Osteocyte (in vitro differentiated cells): ENCODE measurements around the gene NINL.

- PRO-cap, result no peak
Observed at GRCh38 chr20:25475993-25476865, 68.8 kb downstream of the GINS1 start.

DNA sequence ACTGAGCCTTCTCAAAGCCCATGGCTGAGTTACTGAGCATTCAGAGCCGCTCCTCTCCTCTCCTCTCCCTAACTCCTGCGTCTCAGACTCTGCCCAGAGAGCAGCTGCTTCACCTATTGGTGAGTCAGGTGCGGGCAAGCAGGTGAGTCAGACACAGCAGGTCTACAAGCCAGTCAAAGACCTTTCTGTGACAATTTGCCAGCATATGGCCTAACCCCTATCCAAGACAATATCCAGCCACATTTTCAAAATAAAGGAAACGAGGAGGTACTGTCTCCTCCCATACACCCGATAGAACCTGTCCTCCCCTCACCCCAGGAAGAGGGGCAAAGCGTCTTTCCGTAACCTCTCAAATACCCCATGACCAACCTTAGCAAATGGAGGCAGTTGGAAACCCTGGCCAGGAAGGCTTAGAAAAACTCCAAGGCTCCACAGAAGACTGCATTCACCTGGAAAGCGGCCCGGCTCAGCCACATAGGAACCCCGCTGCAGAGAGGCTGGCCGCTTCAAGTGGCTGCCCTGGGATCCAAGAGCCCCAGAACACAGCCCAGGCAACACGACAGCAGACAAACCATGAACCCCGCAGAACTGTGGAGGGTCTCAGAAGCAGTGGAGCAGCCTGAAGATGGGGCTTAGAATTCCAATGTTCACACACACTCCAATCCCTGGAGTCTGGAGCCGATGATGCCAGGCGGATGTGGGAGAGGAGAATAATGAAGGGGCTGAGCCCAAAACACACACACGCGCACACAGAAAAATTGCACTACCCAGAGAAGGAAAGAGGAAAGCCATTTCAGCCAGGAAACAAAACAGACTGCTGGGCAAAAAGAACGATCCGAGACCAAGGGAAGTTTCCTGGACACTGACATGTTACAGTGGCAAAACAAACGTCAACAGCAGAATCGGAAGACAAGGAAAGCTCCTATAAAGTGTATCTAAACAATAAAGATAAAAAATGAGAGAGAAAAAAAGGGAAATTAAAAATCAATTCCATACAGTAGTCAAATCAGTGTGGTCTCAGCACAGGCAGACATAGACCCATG lies 52.5 kb downstream of the NINL start:
- PRO-cap, result no peak

DNA sequence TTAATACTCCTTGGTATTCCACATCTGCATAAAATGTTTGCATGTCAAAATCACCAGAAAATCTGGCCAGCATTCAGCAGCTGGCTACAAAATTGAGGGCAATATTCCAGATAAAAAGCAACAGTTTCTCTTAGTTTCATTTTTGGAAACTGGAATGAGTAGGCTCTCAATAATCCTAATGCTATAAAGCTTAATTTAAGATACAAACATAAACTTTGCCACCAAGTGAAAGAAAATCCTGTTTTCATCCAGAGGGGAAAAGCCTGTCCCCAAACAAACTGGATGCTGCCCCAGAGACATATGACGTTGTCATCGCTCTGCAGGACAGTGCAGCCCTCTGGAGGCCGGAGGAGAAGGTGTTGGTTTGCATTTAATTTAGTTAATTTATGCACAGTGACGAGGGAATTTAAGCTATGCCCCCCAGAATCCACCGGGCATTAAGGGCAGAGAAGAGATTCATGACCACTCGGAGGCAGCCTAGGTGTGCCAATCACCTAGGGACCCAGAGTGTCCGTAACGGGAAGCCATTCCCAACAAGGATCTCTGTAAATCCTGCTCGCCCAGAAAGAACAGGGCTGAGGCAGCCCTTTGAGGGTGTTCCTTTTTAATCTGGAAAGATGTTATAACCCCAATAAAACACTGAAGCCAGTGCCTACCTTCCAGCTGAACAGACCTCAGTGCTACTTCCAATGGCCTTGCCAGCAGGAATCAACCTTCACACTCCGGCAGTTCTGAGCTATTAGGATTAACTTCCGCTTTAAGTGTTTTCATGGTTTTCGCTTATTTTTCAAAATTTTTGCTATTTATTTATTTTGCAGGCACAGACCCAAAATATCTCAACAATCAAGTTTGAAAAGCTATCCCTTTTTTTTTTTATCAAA lies 45.0 kb downstream of the NINL start:
- PRO-cap, result no peak

GRCh38 chr20:25582593-25582878 lies 2.8 kb downstream of the NINL start:
- PRO-cap, result no peak

- PRO-cap, result unidirectional peak, minus-strand start at chr20:25585529
Observed at GRCh38 chr20:25585385-25586063, at the start of gene NINL. Gene NINL (minus strand): TSS chr20:25585531.

DNA sequence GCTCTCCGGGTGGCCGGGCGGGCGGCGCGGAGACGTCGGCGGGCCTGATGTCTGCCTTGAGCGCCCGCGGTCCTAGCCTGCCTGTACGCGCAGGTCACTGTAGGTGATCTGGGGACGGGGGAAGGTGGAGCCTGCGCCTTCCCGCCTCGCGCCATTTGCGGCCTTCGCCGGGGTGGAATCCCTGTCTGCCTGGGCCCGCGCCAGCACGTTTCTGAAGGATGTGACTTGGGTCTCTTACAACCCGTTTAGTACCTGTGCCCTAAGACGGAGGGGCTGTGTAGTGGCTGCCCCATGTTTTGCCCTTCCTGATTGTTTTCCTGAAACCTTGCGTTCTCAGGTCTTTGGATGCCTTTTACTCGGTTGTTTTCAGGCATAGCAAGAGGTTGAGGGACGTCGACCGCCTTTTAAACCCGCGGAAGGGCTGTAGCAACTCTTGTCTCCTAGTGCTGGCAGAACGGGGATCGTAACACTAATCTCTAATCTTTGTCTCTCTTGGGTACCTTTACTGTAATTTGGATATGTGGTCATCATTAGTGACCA lies 600 bp upstream of the NANP start:
- PRO-cap, result unidirectional peak, minus-strand start at position 213 of the sequence

DNA sequence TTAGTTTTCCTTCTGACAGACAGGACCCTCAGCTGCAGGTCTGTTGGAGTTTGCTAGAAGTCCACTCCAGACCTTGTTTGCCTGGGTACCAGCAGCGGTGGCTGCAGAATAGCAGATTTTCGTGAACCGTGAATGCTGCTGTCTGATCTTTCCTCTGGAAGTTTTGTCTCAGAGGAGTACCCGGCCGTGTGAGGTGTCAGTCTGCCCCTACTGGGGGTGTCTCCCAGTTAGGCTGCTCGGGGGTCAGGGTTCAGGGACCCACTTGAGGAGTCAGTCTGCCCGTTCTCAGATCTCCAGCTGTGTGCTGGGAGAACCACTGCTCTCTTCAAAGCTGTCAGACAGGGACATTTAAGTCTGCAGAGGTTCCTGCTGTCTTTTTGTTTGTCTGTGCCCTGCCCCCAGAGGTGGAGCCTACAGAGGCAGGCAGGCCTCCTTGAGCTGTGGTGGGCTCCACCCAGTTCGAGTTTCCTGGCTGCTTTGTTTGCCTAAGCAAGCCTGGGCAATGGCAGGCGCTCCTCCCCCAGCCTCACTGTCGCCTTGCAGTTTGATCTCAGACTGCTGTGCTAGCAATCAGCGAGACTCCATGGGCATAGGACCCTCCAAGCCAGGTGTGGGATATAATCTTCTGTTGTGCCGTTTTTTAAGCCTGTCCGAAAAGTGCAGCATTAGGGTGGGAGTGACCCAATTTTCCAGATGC lies 22.4 kb upstream of the ZNF337 start:
- PRO-cap, result no peak

GRCh38 chr20:25987188-25987864 lies 290.7 kb upstream of the ZNF337 start:
- PRO-cap, result no peak

- PRO-cap, result no peak
Observed at GRCh38 chr20:30723783-30724486, 533.5 kb upstream of the DEFB115 start.

DNA sequence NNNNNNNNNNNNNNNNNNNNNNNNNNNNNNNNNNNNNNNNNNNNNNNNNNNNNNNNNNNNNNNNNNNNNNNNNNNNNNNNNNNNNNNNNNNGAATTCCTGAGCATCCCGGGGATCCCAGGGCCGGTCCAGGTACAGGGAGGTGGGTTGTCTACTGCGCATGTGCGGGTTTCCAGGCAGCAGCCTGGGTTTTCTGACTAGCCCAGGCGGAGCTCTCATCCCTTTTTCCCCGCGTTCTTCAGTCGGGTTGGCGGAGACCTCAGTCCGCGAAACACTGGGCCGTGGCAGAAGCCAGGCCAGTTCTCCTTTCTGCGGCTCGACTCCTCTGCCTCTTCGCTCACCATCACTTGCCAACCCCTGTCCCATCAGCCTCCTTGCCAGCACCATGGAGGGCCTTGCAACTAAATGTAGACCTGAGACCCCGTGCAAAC lies 445.6 kb upstream of the DEFB115 start:
- PRO-cap, result no peak

DNA sequence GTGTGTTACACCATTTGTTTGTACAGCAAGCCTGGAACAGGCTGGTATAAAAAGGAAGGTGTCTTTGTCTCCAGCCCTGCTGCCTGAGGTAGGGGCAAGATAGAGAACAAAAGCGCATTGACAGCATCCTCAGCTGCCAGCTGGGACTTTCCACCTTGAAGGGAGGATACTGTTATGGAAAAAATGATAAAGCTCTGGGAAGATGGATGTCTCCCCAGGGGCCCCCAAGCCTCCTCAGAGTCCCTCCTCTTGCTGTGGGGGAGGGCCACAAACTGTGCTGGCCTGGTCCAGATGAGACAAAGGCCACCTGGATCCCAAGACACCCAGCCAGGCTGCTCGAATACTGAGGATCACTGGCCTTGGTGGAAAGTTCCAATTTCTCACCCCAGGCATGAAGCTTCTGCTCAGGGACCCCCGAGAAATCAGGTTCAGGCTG lies 13.0 kb downstream of the REM1 start:
- PRO-cap, result no peak

DNA sequence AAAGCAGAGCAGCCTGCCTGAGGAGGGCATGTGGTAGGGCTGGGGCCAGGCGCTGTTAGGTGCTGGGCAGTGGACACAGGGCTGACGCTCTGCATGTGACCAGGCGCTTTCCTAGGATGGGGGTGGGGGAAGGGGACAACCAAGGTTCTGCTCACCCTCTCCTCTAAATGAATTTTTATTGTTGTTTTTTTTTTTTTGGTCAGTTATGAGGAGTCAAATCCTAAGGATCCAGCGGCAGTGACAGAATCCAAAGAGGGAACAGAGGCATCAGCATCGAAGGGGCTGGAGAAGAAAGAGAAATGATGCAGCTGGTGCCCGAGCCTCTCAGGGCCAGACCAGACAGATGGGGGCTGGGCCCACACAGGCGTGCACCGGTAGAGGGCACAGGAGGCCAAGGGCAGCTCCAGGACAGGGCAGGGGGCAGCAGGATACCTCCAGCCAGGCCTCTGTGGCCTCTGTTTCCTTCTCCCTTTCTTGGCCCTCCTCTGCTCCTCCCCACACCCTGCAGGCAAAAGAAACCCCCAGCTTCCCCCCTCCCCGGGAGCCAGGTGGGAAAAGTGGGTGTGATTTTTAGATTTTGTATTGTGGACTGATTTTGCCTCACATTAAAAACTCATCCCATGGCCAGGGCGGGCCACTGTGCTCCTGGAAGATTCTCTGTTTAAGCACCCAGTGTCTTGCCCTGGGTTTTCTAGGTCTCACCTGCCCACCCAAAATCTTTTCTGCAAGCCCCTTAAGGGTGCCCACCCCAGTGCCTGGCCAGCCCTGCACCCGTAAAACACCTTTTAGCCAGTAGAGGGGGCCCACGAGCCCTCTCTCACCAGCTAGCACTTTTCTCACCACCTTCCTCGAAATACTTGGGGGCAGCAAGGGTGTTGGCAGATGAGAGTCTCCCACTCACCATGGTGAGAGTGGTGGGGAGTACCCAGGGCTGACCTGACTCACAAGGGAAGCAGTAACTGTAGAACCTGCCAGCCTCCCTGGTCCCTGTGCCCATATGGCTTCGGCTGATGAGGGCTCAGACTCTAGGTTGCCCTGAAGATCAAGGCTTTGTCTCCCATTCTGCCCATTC lies 22.1 kb downstream of the MCTS2 start:
- PRO-cap, result no peak

DNA sequence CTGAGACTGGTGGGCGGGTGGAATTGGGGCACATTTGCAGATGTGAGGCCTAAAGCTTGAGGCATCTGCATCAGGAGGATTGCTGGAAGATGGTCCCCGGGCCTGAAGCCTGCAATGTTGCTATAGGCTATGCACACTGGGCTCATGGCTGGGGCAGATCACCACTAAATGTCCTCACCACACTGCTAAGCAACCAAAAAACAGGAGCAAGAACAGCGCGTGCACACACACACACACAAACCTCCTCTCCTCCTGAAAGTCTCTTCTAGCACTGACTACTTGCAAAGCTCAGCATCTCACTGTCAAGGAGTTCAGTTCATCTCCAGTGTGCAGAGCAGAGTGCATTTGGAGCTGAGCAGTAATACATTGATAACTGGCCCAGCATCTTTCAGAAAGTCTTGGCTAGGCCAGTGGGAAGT lies 9.4 kb downstream of the COX4I2 start:
- PRO-cap, result no peak

GRCh38 chr20:31665638-31666153 lies 28.0 kb downstream of the COX4I2 start:
- PRO-cap, result no peak

- PRO-cap, result no peak
Observed at GRCh38 chr20:31717578-31718337, 4.9 kb downstream of the BCL2L1 start.

GRCh38 chr20:31745441-31746454 lies 6.7 kb downstream of the TPX2 start:
- PRO-cap, result no peak

DNA sequence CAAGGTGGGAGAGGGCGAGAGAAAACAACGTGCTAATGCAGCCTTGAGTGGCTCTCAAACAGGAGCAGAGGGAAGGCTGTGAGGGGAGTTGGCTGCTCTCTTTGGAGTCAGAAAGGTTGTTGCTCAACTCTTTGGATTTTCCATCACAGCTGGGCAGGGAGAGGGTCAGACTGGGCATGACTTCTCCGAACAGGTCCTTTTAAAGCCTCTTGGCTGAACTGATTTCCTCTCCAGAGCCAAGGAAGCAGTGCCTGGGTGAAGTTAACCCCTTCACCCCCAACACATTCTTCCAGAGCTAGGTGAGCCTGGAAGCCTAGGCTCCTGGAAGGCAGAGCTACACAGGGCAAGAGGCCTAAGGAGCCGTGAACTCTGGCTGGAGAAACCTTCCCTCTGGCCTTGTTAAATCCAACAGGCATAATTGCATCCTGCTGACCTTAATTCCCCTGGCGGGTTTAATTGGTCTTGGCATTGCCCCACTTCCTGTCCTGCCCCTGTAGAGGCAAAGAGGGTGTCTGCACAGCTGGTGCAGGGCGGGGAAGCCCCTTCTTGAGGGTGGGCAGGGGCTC lies 3.7 kb upstream of the MYLK2 start:
- PRO-cap, result no peak

- PRO-cap, result no peak
Observed at GRCh38 chr20:31837979-31838517, 7.4 kb downstream of the FOXS1 start.

DNA sequence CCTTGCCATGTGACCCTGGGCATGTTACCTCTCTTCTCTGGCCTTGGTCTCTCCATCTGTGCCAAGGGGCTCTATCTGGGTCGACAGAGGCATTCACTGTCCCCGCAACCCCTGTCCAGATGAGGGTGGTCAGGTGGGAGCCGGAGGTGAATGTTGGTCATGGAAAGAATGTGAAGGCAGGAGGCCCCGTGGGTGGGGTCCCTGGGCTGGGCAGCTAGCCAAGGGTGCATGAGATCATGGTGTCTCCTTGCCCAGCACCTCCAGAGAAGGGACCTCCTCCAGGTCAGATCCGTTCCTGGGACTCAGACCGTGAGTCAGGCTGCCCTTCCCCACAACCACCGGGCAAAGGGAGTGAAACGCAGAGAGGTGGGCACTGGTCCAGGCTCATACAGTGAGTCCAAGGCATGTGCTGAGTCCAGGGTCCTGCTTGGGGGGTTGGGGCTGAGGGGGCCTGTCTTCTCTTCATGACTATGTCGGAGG lies 3.5 kb downstream of the FOXS1 start:
- PRO-cap, result unidirectional peak, plus-strand start at position 332 of the sequence

- PRO-cap, result no peak
Observed at GRCh38 chr20:32040024-32040571, 11.9 kb upstream of the HCK start.